Lower leg skin (tissue), 2 donors: ENCODE results near the genes TST, KCTD17 and CARD10.

DNA sequence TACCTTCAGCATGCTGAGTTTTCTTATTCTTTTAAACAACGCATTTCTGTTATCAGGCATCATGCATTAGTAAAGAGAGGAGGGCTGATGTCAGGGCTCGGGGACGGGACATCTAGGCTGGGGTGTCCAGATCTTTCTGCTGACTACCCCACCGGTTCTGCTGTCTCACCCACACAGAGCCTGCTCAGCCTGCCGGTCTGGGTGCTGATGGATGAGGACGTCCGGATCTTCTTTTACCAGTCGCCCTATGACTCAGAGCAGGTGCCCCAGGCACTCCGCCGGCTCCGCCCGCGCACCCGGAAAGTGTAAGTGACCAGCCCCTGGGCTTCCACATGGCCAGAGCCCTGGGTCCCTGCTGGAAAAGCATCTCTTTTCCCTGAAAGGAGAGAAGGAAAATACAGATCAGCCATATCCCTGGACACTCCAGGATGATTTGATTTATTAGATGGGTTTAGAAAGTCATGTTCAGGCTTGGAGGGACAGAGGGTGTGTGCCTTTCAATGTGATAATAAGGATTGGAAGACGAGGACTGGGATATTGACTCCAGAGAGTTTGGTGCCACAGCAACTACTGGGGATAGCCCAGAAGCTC is 9.5 kb downstream of the NCF4 start:
- PRO-cap: no peak
- RAMPAGE, long total RNA, 2 experiments: no peak in any of the 2 experiments

GRCh38 chr22:36901813-36902283 is 11.6 kb upstream of the CSF2RB start:
- PRO-cap: no peak
- RAMPAGE, long total RNA, 2 experiments: no peak in any of the 2 experiments

- PRO-cap: unidirectional peak, minus-strand start at chr22:36978111
- RAMPAGE, long total RNA, 2 experiments: no peak in any of the 2 experiments
Measured at GRCh38 chr22:36977764-36978447, 29.7 kb downstream of the TEX33 start.

DNA sequence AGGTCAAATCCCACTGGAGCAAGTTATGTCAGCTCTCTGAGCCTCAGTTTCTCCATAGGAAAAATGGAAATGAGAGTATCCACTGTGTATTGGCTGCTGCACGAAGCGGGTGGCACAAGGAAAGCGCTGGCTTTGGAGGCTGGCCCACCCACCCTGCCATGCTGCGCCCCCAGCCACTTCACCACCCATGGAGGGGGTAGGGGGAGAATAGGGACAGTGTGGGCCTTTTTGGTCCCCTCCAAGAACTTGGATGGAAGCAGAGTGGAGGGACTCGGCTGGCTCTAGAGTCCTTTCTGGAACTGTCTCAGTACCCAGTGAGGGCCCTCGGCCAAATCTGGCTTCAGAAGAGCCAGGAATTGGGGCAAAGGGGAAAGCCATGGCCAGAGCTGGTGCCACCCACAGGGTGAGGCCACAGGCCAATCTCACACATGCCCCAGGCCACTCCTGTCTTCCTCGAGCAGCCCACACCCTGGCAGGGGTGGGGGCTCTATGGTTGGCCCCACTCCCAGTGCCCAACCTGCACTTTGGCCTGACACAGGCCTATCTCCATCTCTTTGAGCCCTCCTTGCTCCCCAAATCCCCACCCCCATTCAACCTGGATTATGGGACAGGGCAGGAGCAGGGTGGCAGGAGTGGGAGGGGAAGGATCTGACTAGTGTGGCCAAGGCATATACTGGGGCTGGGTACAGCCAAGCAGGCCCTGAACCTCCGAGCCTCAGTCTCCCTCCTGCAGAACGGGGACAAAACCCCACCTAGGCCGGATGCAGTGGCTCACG is 4.5 kb upstream of the TEX33 start:
- PRO-cap: no peak
- RAMPAGE, long total RNA, 2 experiments: no peak in any of the 2 experiments

- PRO-cap: bidirectional peak, plus-strand start at chr22:37019763, minus-strand start at chr22:37019447
- RAMPAGE, long total RNA, 2 experiments: start-site peak on the minus strand in 1 of 2 experiments, at chr22:37019405-37019483 at its widest, 28 reads per replicate
Measured at GRCh38 chr22:37019196-37019649, at the start of gene TST. Gene TST (minus strand): TSS chr22:37019447.

DNA sequence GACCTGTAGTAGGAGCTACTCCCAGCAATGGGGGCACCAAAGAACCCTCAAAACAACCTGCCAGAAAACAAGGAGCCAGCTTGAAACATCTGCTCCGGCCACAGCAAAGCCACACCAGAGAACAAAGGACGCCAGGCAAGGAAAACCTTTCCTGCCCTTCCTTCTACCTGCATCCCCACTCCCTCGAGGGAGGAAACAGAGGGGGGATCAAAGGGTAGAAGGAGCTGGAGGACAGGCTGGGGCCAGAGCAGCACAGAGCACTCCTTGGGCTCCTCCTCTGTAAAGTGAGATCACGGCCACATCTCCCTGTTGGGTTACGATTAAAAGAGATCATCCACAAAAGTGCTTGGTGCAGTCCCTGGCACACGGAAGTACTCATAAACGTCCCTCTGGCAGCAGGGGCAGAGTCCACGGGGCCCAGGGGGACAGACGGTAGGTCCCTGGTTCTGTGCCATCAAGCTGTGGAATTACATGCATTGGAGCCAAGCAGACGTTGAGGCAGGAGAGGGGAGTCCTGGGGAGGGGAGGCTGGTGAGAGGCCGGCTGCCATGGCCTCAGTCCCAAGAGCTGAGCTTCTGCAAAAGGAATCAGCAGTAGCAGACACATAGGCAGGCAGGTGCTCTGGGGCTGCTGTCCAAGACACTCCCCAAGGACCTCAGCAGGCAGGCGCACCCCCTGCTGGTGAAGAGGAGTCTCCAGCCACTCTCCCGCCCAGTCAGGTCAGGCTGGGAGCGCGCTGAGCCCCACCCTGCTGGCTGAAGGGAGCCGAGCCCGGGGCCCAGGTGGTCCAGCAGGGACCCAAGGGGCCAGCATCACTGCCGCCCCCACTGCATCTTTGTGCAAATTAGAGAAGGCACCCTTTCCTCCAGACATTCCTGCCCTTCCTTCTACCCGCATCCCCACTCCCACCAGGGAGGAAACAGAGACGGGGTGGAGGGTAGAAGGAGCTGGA is 7.7 kb upstream of the KCTD17 start:
- PRO-cap: no peak
- RAMPAGE, long total RNA, 2 experiments: no peak in any of the 2 experiments

GRCh38 chr22:37050374-37051096 is 1.0 kb upstream of the KCTD17 start:
- PRO-cap: no peak
- RAMPAGE, long total RNA, 2 experiments: no peak in any of the 2 experiments

DNA sequence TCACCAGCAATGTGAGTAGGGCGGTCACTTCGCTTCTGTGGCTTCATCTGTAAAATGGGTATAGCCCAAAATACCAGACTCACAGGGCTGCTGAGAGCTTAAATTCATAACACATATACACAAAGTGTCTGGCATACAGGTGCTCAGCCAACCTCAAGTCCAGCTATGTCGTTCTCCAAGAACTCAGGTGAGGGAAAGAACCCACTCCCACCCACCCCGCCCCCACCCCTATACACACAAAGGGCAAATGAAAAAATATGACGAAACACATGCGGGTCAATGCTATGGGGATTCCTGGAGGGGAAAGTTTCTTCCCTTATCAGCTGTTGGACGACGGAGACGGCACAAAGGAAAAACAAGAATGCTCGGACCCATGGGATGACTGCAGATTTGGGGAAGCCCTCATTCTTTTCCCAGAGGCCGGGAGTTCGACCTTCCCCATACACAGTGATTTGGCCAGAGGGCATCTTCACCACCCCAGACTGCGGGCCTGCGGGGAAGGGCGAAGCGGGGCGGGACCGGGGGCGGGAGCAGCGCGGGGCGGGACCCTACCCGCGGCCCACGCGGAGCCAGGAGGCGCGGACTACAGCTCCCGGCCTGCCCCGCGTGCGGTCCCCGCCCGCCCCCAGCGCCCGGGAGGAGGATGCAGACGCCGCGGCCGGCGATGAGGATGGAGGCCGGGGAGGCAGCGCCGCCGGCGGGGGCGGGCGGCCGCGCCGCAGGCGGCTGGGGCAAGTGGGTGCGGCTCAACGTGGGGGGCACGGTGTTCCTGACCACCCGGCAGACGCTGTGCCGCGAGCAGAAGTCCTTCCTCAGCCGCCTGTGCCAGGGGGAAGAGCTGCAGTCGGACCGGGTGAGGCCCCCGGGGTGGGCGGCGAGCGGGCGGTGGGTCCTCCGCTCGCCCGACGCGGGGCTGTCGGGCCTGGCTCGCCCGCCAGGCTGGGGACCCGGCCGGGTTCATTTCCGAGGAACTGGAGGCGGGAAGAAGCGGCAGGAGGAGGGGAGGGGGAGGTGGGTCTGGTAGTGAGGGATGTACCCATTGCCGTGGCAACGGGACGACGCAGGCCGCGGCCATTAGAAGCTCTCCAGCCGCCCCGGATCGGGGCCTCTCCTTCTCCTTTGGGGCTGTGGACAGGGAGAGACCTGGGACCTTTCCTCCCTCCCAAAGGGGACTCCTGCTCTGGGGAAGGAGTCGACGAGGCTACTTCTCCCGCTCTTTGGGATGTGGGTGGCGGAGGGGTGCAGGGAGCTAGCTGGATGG is at the start of gene KCTD17:
TSS of gene KCTD17 (plus strand) at position 646 of the 1,261 bp plus-strand sequence.
- PRO-cap: bidirectional peak, plus-strand start at position 648 of the sequence, minus-strand start at position 484 of the sequence
- RAMPAGE, long total RNA, 2 experiments: no peak in any of the 2 experiments

DNA sequence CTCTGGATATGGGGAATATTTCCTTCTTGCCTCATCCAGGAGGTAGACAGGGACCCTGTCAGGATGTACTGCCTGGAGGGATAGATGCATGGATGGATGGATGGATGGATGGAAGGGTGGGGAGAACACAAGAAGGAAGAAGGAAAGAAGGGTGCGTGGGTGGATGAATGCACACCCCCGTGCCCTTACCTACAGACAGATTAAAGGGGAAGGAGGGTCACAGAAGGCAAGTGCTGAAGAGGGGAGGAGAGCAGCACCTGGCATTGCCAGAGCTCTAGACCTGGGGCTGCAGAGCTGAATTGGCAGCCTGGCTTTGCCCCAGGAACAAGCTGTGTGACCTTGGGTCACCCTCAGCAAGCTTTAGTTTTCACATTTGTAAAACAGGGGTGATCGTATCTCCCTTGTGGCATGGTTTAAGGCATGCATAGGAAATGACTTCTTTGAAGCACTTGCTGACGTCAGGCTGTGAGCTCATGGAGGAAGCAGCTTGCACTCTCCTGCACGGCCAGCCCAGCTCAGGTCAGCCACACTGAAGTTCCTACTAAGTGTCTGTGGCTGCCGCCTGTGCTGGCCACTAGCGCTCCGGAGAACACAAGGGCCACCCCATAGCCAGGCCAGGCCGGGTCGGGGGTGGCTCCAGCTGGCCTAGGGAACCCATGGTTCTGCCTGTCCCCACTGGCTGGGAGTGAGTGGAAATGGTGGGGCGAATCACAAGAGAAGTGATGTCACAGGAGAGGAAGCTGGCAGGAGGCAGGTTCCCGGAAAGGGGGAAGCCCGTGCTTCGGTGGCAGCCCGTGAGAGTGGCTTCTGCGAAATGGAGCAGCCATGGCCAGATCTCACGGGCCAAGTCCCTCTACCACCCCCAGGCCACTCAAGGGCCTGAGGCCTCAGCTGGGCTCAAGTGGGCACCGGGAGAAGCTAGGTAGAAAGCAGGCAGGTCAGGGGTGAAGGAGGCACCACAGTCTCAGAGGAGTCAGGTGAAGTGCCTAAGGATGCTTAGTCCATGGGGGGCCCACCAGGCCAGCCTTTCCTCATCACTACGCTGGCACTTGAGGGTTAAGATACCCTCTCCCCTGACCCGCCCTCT is 28.1 kb downstream of the KCTD17 start:
- PRO-cap: no peak
- RAMPAGE, long total RNA, 2 experiments: no peak in any of the 2 experiments

DNA sequence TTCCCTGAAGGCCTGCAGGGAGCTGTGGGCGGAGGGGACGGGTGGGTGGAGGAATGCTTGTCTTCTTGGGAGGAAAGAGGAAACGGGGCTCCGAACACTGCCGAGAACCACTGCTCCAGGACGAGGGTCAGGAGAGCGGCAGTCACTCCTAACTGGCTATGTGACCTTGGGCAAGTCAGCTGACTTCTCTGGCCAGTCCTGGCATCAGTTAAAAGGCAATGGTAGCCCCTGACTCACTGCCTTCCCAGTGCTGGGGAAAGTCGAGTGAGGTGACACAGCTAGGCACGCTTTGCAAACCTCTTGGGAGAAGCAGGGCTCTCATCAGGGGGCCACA is 16.5 kb downstream of the IL2RB start:
- PRO-cap: no peak
- RAMPAGE, long total RNA, 2 experiments: no peak in any of the 2 experiments

DNA sequence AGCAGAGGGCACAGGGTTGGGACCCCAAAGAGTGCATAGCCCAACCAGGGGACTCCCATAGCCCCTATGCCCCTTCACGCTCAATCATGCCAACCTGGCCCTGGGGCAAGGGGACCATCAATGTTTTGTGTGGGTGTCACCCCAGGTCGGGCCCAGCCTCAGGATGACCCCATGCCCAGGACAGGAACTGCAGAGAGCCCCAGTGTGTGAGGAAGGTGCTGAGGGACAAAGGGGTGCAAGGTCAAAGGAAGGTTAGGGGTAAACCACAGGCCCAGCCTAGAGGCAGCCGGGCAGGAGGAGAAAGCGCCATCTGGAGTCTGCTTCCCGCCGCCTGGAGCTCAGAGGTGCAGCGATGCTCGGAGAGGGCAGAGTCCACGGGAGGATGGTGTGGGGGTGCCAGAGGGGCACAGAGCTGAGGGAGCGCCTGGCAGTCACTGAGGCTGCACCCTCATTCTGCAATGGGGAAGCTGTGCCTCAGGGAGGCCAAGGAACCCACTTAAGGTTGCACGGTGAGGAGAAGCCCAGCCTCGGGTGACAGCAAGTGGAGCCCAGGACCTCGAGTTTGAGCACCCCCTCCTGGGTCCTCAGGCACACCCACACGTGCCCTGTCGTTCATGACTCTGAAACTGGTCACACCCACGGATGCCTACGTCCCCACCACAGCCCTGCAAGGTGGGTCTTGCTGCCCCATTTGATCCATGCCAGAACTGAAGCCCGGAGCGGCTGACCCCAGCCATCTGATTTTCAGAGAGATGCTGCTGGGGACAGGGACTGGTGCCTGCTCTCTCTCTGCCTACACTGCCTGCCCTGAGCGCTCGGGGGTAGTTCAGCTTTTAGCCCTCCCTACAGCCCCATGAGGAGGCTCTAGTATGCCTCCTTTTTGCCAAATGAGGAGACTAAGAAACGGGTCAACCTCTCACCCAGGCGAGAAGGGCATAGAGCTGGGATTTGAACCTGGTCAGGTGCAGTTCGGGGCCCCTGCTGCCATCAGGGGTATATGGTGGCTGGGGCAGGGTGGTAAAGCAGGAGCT is 1.6 kb downstream of the IL2RB start:
- PRO-cap: no peak
- RAMPAGE, long total RNA, 2 experiments: no peak in any of the 2 experiments

- PRO-cap: no peak
- RAMPAGE, long total RNA, 2 experiments: no peak in any of the 2 experiments
Measured at GRCh38 chr22:37163843-37164357, 14.2 kb upstream of the IL2RB start.

- PRO-cap: no peak
- RAMPAGE, long total RNA, 2 experiments: no peak in any of the 2 experiments
Measured at GRCh38 chr22:37166487-37166892, 16.8 kb upstream of the IL2RB start.

DNA sequence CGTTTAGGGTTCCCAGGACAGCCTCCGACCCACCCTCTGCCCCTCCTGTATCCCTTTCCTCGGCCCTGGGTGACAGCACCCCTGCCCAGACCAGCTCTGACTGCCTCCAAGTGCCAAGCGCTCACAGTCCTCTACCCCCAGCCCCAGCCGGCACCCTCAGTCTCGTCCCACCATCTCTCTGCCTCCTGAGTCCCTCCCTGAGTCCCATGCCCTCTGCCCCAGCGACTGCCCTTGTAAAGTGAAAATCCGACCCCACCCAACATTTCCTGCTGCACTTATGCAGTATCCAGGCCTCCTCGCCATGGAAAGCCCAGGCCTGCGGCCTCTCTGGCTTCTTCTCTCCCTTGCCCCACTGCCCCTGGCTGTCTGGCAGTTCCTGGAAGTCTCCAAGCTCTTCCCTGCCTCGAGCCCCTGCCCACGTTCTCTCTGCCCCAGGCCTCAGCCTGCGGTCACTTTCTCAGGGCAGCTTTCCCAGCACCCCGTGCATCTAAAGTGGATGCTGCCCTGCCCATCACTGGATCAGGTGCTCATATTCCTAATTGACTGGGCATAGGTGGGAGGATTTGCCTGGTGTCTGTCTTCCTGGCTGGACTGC is 17.6 kb upstream of the IL2RB start:
- PRO-cap: no peak
- RAMPAGE, long total RNA, 2 experiments: no peak in any of the 2 experiments

DNA sequence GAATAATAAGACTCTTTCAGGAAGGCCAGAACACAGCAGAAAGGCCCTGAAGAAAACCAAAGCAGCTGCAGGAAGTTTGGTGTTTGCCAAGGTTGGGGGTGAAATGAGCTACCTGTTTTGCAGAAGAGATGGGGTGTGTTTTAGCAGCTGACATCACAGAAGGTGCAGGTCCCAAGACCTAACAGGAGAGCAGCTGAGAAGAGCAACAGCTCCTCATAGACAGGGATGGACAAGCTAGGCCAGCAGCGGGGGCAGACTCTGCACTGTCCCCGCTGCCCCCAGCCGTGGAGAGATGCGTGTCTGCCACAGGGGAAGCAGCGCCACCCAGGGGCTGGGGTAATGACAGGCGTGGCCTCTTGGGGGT is 17.9 kb downstream of the C1QTNF6 start:
- PRO-cap: no peak
- RAMPAGE, long total RNA, 2 experiments: no peak in any of the 2 experiments

- PRO-cap: no peak
- RAMPAGE, long total RNA, 2 experiments: no peak in any of the 2 experiments
Measured at GRCh38 chr22:37289876-37290194, 7.5 kb downstream of the CYTH4 start.

- PRO-cap: no peak
- RAMPAGE, long total RNA, 2 experiments: no peak in any of the 2 experiments
Measured at GRCh38 chr22:37371530-37371926, 55.8 kb downstream of the ELFN2 start.

GRCh38 chr22:37519157-37520061 is at the start of gene CARD10:
Gene CARD10 (minus strand): TSS chr22:37519415.
- PRO-cap: unidirectional peak, minus-strand start at chr22:37519610; unidirectional peak, minus-strand start at chr22:37519650
- RAMPAGE, long total RNA, 2 experiments: no peak in any of the 2 experiments

DNA sequence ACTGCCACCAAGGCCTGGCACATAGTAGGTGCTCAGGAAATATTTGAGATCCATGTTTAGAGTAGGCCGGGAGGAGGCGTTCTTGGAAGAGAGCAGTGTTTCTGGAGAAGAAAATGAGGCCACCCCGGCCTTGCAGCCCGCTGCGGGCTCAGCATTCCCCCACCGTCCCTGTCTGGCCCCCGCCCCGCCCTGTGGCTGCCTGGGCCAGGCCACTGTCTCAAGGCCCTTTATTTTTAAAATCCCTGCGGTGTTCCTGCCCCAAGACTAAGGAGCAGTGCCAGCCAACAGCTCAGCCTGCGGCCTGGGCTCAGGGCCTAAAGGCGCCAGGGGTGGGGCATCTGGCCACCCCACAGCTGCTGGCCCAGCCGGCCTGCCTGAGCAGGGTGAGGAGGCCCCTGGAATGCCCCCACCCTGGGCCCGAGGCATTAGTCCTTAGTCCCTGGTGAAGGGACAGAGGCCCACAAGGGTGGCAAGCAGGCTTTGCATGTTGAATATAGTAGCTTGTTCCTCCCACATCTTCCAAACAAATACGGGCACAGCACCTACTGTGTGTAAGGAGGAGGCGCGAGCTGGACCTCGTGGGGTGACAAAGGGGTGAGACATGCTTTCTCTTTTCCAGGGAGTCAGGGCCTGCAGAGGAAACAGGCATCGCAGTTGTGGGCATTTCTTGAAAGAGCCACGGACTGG is 13.3 kb upstream of the CDC42EP1 start:
- PRO-cap: no peak
- RAMPAGE, long total RNA, 2 experiments: no peak in any of the 2 experiments

GRCh38 chr22:37601260-37601591 is 7.4 kb upstream of the GGA1 start:
- PRO-cap: no peak
- RAMPAGE, long total RNA, 2 experiments: no peak in any of the 2 experiments